SP-49 (cell line): Measurements from ENCODE around the gene PFN3.

- PRO-cap, result no peak
These were observed at the start of gene PFN3 for GRCh38 chr5:177400419-177400929. TSS of gene PFN3 (minus strand) at chr5:177400661.

GRCh38 chr5:177429089-177429879, 2.8 kb downstream of the GRK6 start:
- PRO-cap, result no peak

DNA sequence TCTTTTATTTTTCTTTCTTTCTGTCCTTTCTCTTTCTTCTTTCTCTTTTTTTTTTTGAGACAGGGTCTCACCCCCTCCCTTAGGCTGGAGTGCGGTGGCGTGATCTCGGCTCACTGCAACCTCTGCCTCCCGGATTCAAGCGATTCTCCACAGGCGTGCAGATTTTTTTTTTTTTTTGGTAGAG, 905 bp upstream of the PRR7 start:
- PRO-cap, result no peak

- PRO-cap, result no peak
These were observed 685 bp upstream of the PRR7 start for GRCh38 chr5:177446001-177446256.

GRCh38 chr5:177454095-177454359, 7.4 kb downstream of the PRR7 start:
- PRO-cap, result no peak

GRCh38 chr5:177483851-177484524, 10.6 kb upstream of the DBN1 start:
- PRO-cap, result no peak

DNA sequence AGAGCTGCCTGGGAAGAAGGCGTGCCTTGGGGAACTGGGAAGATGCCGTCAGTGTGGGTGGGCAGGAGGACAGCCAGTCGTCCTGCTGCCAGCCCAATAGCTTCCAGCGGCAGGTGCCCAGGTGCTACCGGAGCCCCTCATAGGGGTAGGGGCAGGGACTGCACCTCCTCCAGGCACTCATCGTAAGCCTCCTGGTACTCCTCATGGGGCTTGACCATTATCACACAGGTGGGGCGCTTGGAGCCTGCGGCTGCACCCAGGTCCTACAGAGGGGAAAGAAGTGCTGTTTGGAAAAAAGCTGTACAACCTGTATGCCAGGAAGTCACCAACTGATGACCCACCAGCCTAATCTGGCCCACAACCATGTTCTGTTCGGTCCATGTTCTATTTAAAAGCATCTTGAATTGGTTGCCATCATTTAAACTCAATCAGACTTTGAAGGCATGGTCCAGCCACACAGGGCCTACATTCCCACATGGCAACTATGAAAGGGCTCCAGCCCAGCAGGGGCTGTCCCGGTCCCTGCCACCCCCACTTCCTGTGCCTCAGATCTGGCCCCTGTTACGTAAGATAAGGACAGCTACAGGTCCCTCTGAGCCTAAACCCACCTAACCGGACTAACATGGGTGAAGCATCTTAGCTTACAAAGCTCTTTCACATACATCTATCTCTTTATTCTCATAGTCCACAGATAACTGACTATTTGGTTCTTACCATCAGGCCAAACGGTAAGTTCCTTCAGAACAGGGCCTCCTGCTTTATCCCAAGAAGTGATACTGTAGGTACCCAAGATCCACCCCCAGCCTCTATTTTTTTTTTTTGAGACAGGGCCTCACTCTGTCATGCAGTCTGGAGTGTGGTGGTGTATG, 3.9 kb downstream of the NHP2 start:
- PRO-cap, result no peak

- PRO-cap, result no peak
These were observed 2.8 kb downstream of the NHP2 start for GRCh38 chr5:178150445-178151652.

DNA sequence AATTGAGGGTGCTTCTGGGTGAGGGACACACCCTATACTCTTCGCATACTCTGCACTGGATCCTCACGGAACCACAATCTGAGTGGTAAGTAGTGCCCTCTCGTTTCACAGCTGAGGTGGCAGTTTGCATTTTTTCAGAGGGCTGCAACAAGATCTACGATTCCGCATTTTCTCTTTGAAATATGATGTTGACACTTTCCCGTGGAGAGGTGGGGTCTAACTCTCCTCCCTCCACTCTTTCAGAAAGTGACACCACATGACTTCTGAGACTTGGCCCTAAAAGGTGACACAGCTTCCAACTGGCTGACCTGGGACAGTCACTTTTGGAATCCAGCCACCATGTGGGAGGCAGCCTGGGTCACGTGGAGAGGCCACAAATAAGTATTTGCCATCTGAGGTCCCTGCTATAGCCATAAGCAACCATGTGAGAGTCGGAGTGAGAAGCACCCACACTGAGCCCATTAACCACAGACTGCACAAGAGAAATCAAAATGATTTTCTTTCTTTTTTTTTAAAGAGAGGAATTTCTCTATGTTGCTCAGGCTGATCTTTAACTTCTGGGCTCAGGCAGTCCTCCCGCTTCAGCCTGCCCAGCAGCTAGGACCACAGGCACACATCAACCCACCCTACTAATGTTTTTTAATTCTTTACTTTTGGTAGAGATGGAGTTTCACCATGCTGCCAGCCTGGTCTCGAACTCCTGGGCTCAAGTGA, 4.1 kb upstream of the PHYKPL start:
- PRO-cap, result no peak

DNA sequence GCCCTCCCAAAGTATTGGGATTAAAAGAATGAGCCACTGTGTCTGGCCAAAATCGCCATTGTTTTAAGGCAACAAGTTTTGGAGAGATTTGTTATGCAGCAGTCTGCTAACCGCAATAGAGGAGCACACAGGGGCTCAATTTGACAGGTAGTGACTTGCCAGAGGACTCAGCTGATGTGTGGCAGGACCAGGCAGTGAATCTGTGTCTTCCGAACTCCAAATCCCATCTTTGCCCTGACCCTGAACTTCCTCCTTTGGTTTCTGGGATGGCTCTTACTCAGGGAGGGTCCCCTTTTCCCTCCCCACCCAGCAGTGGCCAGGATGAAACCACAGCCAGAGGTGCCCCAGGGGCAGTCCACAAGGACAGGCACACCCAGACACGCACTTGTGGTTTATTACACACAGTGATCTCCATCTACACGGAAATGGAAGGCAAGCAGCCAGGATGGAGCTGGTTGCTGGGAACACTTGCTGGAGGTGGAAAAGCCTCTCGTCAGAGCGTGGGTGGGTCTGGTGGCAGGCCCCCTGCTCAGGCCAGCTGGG, 4.7 kb upstream of the PHYKPL start:
- PRO-cap, result no peak

GRCh38 chr5:178356384-178357612, 124.2 kb upstream of the PHYKPL start:
- PRO-cap, result no peak

GRCh38 chr5:178428329-178428810, 161.8 kb downstream of the COL23A1 start:
- PRO-cap, result no peak

DNA sequence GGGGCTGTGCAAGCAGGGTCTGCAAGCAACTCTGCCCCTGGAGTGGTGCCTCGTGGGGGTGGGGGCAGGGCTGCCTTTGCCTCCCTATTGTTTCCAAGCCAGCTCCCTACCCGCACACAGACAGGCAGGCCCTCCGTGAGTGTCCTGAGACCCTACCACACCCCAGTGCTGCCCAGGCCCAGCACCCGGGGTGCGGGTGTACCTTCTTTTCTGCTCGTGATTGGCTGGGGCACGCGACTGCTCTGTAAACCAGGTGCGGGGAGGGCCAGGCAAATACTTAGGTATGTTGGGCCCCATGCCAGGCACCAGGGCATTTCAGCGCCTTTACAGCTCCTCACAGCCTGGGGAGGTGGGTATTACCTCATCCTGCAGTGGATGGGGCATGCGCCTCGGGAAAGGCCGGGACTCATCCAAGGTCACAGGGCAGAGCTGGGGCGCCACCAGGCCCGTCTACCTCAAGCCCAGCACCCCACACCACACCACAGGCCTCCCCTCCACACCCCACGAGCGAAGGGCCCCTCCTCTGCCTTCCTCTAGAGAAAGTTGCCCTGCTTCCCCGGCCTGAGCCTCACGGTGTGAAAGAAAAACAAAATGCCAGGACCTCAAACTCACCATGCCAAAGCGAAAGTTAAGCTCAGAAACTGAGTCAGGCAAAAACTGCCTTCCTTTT, 161.2 kb downstream of the COL23A1 start:
- PRO-cap, result no peak

DNA sequence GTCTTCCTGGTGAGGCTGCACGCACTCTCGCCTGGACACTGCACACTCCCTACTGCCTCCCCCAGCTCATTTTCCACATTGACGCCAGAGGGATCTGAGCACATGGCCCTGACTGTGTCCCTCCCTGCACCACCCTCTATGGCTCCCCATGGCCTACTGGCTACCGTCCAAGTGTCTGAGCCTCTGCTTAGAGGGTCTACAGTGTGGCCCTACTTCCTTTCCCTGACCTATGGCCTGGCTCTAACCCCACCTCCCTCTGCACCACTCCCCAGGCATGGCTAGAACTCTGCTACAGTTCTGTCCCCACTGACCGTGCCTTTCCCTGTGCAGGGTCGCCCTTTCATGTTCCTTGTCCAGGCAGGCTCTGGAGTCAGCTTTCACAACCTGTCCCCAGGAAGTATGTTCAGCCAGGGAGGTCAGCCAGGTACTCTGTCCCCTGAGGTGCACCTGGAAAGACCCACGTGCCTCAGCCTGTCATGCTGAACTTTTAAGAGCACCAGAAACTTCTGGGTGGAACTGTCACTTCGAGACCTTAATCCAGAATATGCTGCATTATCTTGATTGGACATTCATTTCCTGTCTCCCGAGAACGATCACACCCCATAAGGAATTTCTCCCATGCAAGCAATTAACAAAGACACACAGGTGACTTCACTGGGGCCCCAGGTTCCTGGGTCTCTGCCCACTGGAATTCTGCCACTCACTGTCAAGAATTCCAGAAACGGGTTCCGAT, 160.4 kb downstream of the COL23A1 start:
- PRO-cap, result no peak

GRCh38 chr5:178434706-178435119, 155.5 kb downstream of the COL23A1 start:
- PRO-cap, result no peak

DNA sequence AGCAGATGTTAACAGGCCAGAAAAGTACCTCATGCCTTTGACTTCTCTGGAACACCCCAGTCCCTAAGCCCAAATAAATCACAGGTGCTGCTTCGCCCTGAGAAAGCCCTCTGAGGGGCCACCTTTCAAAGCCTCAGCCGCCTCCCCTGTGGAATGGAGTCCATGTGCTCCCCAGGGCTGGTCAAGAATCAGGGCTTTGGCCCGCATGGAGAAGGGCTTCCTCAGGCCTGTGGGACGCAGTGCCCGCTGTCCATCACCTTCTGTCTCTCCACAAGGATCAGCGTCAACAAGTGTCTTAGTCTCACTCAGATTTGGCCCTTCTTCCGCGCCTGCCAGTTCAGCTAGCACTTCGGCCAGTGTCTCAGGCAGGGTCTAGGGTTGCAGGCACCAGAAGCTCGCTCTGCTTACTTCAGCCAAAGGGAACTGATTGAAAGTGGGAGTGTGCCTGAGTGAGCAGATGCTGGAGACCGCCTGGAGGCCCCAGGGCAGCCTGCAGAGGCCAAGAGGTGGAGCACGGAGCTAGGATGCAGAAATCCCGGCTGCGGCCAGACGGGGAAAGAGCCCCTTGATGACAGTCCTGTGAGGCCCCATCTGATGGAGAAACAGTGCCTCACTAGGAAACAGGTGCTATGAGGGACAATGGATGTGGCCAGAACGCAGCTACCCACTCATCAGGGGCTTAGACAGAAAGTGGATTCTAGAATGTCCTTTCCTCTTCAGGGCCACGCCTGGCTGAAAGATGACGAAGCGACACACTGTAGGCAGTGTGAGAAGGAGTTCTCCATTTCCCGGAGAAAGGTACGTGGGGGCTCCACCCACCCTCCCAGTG, 16.4 kb downstream of the HNRNPH1 start:
- PRO-cap, result no peak

- PRO-cap, result no peak
These were observed 3.0 kb downstream of the HNRNPH1 start for GRCh38 chr5:179620247-179621156.

- PRO-cap, result unidirectional peak, minus-strand start at chr5:179624327
These were observed 915 bp upstream of the HNRNPH1 start for GRCh38 chr5:179624092-179625080.

- PRO-cap, result no peak
These were observed 10.7 kb upstream of the HNRNPH1 start for GRCh38 chr5:179634027-179634671.

DNA sequence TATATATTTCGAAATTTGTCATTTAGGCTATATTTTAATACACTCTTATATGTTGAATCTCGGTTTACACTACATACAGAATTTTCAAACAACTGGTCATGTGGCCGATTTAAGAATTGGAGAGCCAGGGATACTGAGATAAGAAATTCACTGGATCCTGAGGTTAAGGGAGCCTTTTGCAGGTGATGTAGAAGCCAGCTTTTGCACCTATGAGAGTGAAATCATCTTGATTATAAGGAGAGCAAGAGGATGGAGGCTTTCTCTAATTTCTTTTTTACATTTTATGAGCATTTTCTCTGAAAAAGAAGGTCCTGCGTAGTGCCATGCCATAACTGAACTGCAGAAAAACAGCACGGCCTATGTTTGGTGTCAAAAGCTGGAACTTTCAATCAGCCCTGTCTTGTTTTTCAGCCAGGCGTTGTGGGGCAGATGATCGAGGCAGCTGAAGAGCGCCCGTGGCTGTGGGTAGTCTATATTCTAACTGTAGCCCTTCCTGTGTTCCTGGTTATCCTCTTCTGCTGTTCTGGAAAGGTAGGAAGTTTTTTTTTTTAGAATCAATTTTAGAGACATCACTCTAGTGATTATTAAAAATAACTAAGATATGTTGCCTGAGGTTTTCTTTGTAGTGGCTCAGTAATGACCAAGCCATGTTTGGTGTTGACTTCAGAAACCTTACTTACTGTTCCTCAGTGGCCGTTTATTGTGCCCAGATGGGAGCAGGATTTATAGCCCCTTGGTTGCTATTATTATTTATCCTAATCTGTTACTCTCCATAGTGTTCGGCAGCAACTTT, 9.2 kb upstream of the MAML1 start:
- PRO-cap, result no peak